Foreskin fibroblast (primary cell): Measurements from ENCODE around the genes CNTN6, LMCD1 and OXTR.

DNA sequence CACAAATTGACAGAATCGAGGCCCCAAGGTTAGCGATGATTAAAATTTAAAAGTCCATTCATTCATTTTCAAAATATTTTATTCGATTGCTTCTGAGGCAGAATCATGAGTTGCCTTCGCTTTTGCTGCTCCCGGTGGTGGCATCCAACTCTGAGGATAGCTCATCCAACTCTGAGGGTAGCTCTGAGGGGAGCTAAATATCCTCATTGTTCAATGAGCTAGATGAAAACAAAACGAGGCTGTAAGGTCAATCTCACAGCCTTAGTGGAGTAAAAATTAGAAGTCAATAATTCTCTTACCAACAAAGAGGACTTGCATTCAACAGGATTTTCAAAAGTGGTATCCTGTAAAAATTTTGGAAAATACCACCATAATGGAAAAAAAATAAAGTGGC, 869 bp upstream of the CHL1 start:
- RRBS: no CpG with 5 or more reads among the region's 6 CpGs

GRCh38 chr3:277824-278293, 81.3 kb downstream of the CHL1 start:
- RRBS: no CpG with 5 or more reads among the region's 2 CpGs

- RRBS: no CpG with 5 or more reads among the region's 8 CpGs
Observed at GRCh38 chr3:1092355-1093331, at the start of gene CNTN6. TSS of gene CNTN6 (plus strand) at chr3:1093024.

- RRBS: under 1% methylated on average over 7 of the region's 18 CpGs
Observed at GRCh38 chr3:4493970-4494302, 788 bp downstream of the ITPR1 start.

DNA sequence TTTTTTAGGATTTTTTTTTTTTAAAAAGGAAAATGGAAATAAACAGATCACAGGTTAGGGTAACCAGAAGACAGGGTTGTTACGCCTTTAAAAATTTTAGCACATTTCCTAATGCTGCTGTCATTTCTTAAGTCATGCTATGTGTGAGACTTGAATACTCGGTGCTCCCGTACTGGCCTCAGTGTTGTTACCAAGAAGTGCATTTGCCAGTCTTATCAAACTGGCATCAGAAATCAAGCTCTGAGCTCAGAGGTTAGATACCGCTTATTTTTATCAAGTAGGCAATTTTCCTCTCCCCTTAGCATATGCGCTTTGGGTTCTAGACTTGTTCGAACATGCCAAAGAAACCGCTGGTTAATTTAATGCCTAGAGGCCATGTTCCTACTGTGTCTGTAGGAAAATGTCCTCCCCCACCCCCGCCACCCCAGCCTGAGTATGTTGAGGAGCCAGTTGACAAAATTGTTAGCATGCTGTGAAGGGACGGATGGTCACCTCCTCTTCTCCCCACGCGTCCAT, 88.8 kb downstream of the ITPR1 start:
- RRBS: no CpG with 5 or more reads among the region's 11 CpGs

- RRBS: no CpG with 5 or more reads among the region's 3 CpGs
Observed at GRCh38 chr3:4582632-4583015, 89.5 kb downstream of the ITPR1 start.

DNA sequence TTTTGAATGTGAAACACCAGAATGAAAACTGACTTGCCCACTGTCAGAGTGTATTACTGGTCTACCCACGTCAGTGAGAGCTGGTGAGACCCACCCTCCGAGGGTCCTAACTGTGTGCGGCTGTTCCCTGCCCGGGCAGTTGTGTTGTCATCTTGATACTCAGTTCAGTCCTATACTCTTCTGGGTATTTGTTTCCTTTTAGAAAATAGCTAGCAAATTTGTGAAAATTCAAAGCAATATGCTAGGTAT, 91.7 kb downstream of the ITPR1 start:
- RRBS: no CpG with 5 or more reads among the region's 4 CpGs

GRCh38 chr3:4683195-4683994, 190.2 kb downstream of the ITPR1 start:
- RRBS: no CpG with 5 or more reads among the region's 14 CpGs

- RRBS: no CpG with 5 or more reads among the region's 5 CpGs
Observed at GRCh38 chr3:4688330-4688852, 195.2 kb downstream of the ITPR1 start.

GRCh38 chr3:4755648-4756149, 223.5 kb upstream of the BHLHE40 start:
- RRBS: no CpG with 5 or more reads among the region's 5 CpGs

DNA sequence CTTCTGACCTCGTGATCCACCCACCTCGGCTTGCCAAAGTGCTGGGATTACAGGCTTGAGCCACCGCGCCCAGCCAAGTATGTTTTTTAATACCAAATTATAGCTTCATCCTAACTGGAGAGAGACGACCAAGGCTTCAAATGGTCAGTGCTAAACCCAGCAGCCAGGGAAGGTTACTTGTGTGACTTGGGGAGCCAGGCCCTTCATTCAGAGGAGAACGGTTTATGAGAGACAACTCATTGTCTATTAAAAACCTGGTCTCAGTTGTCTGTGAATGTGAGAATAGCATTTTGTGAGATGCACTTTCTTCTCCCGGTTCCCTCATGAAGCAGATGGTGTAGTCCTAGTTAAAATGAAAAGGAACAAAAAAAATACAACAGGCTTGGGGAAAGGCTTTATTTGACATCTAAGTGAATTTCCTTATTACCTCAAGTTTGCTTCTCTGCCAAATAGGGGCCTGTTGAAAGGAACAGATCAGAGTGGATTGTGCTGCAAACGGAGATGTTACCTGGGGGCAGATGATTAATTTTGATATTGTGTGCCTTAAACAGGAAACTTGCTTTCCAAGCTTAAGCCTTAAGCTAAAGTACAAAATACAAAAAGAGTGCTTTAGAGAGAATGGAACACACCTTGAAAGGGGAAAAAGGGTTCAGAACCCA, 202.8 kb upstream of the BHLHE40 start:
- RRBS: no CpG with 5 or more reads among the region's 8 CpGs

GRCh38 chr3:5204792-5205456, 17.4 kb downstream of the EDEM1 start:
- RRBS: no CpG with 5 or more reads among the region's 6 CpGs

GRCh38 chr3:5207928-5208451, 20.5 kb downstream of the EDEM1 start:
- RRBS: no CpG with 5 or more reads among the region's 6 CpGs

- RRBS: no CpG with 5 or more reads among the region's 3 CpGs
Observed at GRCh38 chr3:5944064-5944263, 756.5 kb downstream of the EDEM1 start.

- RRBS: no CpG with 5 or more reads among the region's 1 CpG
Observed at GRCh38 chr3:7573294-7573535, 712.3 kb downstream of the GRM7 start.

DNA sequence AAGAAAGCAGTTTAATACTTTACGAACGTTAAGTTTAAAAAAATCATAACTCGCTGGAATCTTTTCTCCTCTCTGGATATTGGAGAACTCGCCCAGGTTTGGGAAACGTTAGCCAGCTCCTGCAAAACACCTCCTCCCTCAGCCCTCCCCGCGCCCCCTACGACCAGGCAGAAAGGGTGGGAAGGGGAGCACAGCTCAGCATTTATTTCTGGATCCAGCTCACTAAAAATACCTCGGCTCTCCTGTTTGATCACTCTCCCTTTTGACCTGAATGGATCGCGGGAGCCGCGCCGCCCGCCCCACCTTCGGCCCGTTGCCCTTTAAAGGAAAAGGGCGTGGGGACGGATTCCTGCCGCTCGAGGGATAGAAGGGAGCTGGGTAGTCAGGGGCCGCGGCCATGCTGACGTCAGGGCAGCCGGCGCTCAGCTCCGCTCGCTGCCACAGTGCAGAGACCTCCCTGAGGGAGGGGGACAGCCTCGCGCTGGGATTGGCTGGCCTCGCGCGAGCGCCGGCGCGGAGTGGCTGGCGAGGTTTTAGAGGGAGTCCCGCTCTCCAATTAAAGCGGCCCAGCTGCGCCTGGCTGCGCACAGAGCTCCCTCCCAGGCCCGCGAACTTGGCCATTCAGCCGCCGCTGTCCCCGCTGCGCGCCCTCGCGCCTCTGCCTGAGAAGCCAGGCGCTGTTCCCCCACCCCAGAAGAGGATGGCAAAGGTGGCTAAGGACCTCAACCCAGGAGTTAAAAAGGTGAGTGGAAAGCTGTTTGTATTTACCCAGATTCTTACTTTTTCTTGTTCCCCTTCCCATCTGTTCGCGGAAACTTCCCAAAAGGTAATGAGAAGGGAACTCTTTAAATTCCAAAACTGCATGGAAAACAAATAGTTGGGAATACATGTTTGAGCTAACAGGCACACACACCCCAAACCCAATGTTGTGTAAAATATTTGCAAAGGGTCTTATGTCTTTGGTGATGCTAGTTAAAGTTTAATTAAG, at the start of gene LMCD1:
Gene LMCD1 (plus strand): TSS at position 585 of the 988 bp plus-strand sequence.
- RRBS: 2% methylated on average over 11 of the region's 54 CpGs

DNA sequence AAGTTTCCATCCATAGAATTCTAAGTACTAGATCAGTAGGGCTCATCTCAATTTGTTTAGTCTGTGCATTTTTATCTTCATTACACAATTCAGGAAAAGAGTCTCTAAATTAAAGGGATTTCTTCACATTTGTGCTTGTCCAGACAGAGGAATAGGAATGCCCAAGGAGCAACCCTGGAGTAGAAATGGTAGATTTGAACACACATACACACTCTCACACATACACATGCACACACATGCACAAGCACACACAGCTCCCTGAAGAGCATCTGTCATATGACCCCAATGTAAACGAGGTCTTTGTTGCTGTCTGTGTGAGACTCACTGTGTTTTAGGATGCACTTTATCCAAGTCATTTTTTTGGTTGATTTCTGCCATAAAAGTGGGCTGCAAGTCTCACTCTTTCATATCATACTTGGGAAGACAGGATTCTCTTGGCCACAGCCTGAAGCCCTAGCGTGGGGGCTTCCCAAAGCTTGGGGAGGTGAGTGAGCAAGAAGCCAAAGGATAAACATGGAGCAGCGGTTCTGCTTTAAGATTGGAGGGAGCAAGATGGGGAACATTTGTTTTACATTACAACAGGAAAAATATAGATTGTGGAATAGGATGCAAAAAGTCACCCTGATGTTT, 21.6 kb downstream of the LMCD1 start:
- RRBS: no CpG with 5 or more reads among the region's 3 CpGs

- RRBS: no CpG with 5 or more reads among the region's 21 CpGs
Observed at GRCh38 chr3:8623103-8623743, 21.4 kb downstream of the SSUH2 start.

GRCh38 chr3:8741532-8742333, 8.1 kb downstream of the CAV3 start:
- RRBS: no CpG with 5 or more reads among the region's 13 CpGs

- RRBS: no CpG with 5 or more reads among the region's 42 CpGs
Observed at GRCh38 chr3:8769328-8770214, at the start of gene OXTR. TSS of gene OXTR (minus strand) at chr3:8769613.